Placental epithelial cell (primary cell): ENCODE measurements around a stretch of chr11.

GRCh38 chr11:133934451-133935301 lies 22.1 kb downstream of the IGSF9B start:
- CAGE, long polyA plus RNA: no peak

DNA sequence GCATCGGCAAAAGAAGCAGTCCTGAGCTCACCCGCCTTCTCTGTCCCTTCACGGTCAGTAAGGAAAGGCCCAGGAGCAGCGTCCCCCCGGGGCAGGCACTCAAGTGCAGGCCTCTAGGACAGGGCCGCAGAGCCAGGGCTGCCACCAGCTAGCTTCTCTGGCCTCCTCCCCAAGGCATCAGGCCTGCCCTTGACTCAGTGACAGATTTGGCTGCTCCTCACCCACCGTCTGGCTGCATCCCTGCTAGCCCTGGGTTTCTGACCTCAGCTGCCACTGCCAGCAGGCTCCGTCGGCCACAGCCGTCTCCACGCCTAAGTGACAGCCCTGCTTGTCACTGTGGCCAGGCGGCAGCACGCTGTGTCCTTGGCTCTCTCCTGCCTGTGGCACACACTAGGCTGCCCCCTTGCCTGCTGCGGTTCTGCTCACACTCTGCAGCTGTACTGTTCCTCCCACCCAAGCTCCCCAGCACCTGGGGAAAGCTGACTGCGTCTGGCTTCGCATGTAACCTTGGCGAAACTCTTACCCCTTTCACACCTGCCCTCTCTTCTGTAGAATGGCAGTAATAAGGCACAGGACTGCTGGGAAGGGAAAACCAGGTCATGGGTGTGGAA lies 32.3 kb upstream of the IGSF9B start:
- CAGE, long polyA plus RNA: no peak

GRCh38 chr11:134049218-134049651 lies 19.6 kb upstream of the JAM3 start:
- CAGE, long polyA plus RNA: no peak

DNA sequence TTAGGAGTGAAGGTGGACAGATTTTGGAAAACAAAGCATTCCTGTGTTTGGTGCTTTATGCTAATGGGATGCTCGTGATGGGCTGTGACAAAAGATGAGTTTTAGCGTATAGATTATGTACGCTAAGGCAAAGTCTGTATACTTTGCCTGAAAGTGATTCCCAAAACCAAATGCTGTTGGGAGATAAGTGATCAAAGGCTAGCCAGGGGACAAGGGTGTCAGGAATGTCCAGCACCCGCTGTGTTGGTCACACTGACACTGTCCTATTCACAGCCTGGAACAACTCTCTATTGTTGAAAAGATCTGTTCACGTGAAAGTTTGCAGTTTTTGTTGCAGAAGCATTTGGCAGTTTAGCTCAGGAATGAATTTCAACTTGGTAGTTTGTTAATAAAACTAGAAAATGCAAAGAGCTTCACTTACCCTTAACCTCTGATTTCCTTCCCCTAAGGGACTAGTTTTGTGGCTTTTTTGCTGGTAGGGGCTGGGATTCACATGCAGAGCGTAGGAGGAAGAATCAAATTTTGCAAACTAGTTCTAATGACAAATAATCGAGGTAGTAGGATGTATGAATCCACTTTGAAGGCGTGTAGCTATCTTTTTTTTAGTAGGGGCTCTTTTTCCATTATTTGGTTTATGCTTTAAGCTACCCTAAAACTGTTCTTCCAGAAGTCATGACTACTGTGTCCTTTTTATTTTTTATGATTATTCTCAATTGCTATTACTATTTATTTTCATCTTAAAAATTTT lies 1.7 kb downstream of the JAM3 start:
- CAGE, long polyA plus RNA: no peak

GRCh38 chr11:134102402-134103119 lies 33.7 kb downstream of the JAM3 start:
- CAGE, long polyA plus RNA: no peak

- CAGE, long polyA plus RNA: no peak
These were observed 52.2 kb downstream of the JAM3 start for GRCh38 chr11:134120811-134121705.

- CAGE, long polyA plus RNA: no peak
These were observed 56.3 kb downstream of the JAM3 start for GRCh38 chr11:134124669-134126115.

- CAGE, long polyA plus RNA: no peak
These were observed 1.6 kb downstream of the ACAD8 start for GRCh38 chr11:134255021-134255335.

DNA sequence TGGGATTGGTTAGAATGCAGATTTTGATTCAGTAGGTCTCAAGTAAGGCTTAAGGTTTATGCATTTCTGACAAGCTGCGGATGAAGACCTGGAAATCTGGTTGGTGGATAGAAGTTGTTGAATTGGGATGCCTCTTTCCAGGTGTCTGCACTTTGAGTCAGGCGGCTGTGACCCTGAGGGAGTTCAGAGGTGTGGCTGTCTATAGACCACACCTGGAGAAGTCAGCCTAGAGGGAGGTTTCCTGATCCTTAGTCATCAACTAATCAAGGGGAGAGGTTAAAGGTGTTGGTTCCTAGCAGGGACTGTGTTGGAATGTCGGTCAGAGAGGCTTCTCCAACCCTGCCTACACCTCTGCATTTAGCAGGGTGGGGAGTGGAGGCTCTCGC lies 8.0 kb downstream of the GLB1L2 start:
- CAGE, long polyA plus RNA: no peak

GRCh38 chr11:134761920-134763002 lies 350.2 kb upstream of the B3GAT1 start:
- CAGE, long polyA plus RNA: no peak

DNA sequence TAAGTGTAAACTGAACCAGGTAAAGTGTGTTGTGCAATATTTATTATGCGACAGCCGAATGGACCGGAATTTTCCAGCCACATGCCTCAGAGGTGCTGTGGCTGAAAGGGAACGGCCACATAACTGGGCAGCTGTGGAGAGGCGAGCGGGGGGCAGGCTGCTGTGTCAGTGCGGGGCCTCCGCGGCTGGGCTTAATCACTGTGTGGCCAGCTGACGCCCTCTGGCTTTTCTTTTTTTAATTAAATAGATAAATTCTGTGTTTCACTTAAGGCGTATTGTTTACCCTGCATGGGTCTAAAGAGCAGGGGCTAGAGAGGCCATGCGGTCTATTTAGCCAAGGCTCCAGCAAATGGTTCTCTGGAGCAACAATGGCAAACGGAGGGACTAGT lies 385.7 kb upstream of the B3GAT1 start:
- CAGE, long polyA plus RNA: no peak

GRCh38 chr11:134950526-134951191 lies 538.6 kb upstream of the B3GAT1 start:
- CAGE, long polyA plus RNA: no peak